Fallopian tube (tissue), 1 donor: Measurements from ENCODE around the genes DUSP16 and PLBD1.

GRCh38 chr12:12509448-12510109 lies 53.1 kb downstream of the DUSP16 start:
- PRO-cap: no peak

DNA sequence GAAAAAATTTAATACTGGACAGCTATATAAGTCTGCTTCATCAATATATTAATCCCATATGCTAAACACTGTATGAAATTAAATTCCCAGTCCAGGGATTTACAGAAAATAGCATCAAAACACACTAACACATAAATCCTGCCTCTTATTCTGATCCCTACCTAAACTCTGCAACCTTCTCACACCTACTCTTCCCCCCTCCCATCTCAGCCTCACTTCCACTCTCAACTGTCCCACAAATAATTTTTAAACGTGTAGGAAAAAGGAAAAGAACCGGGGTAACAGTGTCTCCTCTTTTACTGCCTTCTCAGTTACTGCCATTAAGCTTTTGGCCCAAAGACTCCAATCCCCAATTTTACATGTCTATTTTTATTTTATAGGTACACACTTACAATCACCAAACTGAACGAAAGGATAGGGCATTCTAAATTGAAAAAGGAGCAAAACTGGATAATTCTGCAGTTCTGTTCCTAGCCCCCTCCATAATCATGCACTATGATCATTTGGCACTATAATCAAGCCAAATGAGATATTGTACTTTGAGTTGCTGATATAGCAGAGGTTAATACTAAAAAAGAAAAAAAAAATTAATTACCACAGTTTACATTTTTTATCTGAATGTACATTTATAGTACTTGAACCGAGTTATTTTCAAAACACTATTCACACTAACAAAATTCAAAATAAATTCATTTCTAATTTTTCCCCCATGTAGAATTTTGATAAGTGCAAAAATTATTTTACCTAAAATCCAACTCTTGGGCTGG lies 2.8 kb downstream of the DUSP16 start:
- PRO-cap: no peak

DNA sequence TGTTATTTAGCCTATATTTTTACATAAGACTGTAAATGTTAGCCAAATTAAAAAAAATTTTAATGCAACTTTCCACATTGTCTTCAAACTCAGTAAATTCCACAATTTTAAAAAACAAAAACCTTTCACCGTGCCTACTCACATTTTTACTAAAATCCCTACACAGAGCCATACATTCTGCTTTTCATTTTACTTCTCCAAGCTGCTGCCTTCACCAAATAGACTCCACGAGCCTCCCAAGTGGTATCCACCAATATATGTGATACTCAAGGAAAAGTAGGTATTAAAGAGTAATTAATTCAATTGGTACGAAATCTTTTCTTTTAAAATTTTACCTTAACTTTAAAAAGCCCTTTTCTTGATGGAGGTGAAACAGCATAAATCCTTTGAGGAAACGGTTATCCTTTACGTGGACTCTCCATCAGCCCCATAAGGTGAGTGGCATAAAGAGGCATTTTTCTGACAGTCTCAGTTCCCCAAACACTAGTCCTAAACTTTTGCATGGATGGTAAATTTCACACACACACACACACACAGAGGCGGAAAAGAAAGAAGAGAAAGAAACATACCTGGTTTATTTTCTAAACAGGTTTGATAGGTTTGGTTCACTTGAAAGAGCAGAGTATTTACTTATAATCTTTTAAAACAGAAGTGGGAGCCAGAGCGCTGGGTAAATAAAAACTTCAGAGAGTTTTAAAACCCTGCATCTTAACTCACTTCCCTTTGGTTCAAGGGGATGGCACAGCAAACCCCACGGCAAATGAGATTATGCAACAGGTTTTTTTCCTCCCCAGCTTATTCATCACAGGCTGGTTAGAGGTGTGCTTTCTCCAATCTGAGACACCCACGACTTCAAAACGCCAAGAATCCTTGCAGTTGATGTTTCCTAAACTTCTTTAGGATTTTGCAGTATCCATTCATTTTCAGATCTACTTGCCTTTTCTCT lies 2.0 kb downstream of the DUSP16 start:
- PRO-cap: unidirectional peak, plus-strand start at position 584 of the sequence; unidirectional peak, plus-strand start at position 643 of the sequence; bidirectional peak, plus-strand start at position 798 of the sequence, minus-strand start at position 730 of the sequence

DNA sequence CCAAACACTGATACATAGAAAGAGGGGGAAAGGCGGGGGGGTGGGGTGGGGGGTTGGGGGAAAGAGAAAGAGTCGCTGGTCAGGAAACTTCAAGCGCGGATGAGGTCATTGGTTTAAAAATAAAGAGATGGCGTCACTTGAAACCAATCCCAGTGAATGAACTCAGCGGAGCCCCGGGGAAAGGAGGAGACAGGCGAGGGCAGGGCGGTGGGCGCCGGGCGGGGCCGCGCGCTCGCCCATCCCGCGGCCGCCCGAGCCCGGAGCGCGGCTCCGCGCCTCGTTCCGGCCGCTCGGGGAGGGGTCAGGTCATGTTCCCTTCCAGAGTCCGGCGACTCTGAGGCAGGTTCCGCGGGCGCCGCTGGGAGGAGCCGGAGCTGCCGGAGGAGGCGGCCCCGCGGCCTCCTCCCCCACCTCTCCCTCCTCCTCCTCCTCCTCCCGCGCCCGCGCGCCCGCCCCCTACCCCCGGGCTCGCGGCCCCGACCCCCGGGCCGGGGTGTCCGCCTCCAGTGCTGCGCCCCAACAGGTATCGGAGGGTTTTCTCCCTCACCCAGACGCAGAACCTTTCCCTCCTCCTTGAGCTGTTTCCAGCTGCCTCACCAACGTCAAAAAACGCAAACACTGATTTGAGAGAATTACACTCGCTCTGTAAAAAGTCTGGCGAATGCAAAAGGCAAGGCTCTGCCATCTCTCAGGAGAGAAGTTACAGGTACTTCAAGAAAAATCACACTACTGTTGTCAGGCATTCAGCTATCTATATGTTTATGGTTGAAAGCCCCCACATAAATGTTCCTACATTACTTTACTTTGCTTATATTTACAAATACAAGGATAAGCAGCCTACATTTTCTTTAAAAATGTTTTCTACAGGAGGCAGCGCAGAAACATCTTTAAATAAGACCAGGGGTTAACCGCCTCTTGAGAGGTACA lies at the start of gene DUSP16:
Gene DUSP16 (minus strand): TSS at position 336 of the 927 bp plus-strand sequence.
- PRO-cap: bidirectional peak, plus-strand start at position 185 of the sequence, minus-strand start at position 336 of the sequence; bidirectional peak, plus-strand start at position 648 of the sequence, minus-strand start at position 620 of the sequence

DNA sequence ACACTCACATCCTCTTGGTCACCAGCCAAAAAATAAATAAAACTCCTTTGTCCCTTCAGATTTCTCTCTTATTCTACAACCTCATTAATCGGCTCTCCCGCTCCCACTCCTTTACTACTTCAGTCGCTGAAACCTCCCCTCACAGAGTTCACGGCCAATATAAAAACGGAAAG lies 220 bp downstream of the GPR19 start:
- PRO-cap: no peak

GRCh38 chr12:12803149-12803731 lies 9.9 kb upstream of the DDX47 start:
- PRO-cap: no peak

DNA sequence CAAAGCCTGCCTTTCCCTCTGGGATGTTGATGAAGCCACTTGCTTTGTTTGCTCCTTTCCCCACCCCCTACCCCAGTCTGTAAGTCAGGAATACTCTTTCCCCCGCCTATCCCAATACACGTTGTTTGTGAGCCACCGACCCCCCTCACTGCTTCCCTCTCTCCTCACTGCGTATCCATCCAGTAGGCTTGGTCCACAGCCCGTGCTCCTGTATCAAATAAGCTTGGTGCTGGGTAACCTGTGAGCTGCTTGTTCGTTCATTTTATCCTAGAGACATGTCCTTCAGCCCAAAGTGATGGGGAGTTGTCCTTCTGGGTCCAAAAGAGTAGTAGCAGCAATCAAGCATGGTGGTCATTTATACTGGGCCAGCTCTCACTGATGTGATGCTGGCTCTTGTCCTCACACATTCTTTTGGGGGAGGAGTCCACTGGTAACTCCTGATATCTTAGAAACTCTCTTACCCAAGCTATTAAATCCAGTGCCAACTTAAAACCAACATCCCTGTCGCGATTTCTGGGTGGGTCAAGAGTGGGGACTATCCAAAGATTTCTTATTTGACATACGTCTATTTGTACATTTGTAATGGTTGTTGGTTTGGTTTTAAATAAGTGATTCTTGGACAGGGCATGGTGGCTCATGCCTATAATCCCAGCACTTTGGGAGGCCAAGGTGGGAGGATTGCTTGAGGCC lies 24.6 kb downstream of the DDX47 start:
- PRO-cap: no peak

- PRO-cap: bidirectional peak, plus-strand start at chr12:12890776, minus-strand start at chr12:12890685
These were observed 871 bp upstream of the GPRC5A start for GRCh38 chr12:12890322-12891060.

DNA sequence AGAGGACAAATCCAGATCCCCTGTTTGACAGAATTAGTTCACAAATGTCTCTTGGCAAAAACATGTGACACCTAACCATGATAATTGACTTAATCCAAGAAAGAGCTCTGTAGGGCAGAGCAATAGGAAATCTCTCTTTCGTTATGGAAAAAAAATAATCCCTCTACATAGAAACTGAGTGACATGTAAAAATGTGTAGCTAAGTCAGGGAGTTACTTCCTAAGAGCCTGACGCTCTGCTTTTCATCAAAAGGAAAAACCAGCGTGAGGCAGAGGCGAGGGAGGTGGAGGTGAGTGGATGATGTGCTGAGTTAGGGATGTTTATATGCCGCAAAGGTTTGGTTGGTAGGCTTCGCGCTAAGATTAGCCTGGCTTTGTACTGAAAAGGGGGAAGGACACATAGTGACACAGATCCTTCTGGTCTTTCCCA lies 22.6 kb downstream of the GPRC5A start:
- PRO-cap: no peak

DNA sequence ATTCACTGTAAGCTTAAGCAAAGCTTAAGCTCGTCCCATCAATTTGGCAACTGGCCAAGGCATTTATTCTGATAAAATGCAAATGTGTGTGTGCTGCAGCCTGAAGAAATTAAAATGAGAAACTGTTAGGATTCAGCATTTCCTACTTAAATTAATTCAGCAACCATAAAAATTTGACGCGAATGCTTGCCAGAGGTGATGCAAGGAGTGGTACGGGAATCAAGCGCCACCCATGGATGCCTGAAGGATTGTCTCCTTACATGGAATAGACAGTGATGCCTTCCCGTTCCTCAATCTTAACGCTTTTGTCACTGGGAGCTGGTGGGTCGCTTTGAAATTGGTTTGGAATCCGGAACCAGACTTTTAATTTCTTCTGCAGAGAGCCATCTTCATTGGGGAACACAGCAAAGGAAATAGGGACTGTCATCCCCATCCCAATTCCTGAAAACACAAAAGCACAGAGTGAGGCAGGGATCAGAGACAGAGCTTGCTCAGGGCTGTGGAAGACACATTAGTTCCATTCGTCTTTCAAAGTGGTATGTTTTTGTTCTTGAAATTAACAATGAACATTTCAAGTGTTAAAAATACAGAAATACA lies 13.1 kb downstream of the HEBP1 start:
- PRO-cap: no peak

GRCh38 chr12:13066434-13066926 lies 22.3 kb downstream of the FAM234B start:
- PRO-cap: no peak

DNA sequence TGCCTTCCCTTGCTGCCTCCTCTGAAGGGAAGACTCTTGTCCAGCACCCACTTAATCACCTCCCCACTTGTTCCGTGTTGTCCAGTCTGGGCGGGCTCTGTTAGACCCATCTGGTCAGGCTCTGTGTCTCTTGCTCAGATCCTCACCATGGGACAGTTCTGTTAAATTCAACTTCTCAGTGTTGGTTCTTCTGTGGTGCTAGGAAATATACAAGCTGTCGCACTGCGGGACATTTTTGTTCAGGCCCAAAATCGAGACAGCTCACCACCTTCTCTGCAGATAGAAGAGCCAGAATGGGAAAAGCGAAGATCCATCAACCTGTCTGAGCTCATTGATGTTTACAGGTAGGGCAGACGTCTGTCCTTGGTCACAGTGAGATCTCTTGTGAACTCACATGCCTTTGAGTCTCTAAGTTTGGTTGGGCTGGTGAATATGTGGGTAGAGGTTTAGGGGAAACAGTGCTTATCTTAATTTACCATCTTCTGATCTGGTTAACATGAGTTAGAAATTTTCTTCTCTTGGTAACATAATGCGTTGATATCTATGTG lies 22.8 kb downstream of the FAM234B start:
- PRO-cap: no peak

DNA sequence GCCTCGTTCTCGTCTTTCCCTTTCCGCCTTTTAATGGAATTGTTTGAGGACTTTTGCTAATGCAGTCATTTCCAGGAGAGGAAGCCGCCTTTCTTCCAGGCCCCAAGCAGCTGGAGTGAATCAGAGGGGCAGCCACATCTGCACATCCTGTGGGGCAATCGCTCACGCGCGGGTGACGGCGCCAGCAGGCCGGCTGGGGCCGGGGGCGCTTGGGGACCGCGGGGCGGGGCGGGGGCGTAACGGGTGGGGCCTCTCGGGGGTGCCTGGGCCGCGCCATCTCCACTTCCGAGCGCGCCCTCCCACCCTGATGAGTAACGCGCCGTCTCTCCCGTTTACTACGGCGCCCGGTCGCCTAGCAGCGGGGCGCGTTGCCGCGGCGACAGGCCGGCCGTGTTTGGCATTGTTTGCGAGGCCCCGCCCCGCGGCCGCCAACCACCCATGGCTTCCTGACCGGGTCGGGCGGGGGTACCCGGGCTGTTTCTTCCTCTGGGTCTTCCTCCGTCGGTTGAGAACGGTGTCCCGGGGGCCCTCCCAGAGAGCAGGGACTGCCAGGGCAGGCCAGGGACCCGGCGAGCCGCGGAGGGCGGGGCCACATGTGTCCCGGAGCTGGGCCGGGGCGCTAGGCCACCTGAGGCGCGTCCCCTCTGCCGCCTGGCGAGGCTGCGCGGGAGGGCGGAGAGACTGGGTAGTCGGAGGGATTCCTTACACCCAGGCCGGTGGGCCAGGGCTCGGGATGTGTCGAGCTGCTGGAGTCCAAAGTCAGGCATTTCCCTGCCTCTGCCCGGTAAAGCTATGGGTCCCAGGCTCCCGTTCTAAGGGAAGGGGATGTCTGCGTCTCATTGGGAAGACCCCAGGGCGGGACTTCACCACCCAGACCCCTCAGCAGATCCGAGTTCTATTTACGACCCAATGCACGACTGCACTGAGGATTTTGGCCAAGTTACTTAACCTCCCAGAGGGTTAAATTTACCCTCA lies 2.2 kb downstream of the GSG1 start:
- PRO-cap: unidirectional peak, minus-strand start at position 32 of the sequence; bidirectional peak, plus-strand start at position 444 of the sequence, minus-strand start at position 327 of the sequence

DNA sequence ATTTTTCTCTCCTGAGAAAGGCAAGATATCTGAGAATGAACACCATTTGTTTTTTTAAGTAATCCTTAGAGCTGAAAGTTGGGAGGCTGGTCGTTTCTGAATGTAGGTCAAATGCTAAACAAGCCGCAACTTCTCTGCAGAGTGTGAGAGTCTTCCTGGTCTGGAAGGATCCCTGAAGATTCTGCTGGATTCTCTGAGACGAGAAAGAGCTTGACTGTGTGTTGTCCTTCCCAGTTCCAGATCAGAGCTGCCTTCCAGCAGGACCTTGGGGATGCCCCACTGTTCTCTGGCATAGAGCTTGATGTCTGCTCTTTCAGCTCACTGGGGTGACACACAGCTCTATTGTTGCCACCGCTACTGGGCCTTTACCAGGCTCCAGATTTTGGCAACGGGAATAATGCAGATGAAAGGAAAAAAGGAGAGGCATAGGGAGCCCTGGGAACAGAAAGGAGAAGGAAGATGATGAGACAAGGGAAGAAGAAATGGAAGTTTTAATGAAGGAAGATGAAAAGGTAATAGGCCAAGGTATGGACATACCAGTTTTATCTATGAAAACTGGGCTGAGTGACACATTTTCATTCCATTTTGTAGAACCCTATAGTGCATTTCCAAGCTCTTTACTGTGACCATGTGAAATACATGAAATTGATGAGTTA lies 608 bp downstream of the GSG1 start:
- PRO-cap: no peak

DNA sequence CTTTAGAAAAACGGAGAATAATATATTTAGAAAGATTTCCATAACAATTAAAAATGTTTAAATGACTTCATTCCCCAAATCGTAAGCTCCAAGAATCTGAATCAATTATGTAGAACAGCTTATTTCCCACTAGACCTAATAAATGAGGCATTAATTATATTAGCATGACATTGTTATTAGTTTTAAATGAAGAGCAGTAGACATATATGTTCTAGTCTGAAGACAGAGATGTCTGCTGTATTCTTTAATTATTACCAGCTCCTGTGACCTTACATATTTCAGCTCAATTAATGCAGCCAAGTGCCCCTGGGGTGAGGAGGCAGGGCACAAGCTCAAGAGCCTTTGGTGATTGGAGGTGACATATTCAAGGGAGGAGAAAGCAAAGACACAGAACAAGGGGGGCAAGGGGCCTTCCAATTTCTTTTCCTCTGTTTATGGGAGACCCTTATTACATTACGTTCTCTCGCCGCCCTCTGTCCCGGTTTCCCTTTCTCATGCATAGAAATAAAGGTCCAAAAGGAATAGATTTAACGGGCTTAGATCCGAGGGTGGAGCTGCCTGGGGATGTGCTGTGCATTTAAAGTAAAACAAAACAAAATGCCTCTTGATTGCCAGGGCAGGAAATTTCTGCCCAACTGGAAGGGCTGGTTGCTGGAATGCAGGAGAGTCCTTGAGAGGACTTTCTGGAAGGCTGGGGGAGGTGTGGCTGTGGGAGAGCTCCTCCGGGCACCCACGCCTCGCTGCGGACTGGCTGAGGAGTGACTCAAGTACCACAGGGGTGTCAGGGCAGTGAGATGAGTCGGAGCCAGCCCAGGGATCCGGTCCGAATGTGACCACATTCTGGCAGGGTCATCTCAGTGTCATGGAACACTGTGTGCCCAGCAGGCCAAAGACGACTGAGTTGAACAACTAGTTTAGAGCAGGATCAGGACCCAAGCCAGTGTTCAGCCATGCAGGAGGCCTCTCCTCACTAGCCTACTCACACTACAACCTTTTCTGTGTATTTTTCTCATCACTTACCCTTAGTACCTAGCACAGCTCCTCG lies 32.0 kb upstream of the GSG1 start:
- PRO-cap: bidirectional peak, plus-strand start at position 781 of the sequence, minus-strand start at position 579 of the sequence

GRCh38 chr12:13255693-13256391 lies 59.3 kb downstream of the EMP1 start:
- PRO-cap: no peak

- PRO-cap: no peak
These were observed 109.5 kb upstream of the ATF7IP start for GRCh38 chr12:14255992-14256462.

DNA sequence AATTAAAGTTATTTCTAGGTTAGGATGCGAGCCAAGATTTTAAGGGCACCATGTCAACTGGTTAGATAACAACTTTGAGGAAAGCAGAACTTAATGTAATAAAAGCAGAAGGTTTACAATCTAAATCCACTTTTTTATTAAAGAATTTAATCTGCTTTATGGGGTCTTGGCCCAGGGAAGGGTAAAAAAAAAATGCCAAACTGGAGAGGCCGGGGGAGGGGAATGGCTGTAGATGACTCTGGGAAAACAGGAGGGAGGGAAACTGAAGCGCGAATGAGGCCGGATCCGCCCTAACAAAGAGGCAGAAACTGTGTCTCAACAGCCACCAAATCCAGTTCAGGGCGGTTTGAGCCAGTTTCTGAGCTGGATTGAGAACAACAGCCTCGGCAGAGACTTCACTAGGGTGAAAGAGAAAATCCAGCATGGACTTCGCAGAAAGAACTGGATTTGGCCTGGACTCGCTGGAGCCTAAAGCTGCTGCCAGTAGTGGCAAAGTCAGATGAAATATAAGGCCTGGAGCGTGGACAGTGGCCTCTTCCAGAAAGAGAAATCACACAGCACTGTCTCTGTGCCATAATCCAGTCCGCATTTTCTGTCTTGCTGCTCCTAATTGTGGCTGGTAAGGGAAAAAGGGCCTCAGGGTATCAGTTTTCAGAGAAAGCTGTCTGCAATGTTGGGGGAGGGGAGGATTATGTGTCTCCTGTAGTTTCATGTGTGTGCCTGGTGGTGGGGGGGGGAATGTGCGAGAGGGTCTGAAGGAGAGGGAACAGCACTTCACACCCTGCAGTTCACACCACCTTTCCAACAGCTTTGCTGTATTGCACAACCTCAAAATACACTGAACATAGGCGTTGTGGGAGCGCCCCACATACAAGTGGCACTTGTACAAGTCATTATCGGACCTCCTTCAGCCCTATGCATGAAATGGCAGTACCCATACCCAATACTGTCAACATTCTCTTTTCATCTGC lies 107.8 kb upstream of the ATF7IP start:
- PRO-cap: unidirectional peak, minus-strand start at position 240 of the sequence; bidirectional peak, plus-strand start at position 738 of the sequence, minus-strand start at position 301 of the sequence

- PRO-cap: no peak
These were observed 70.5 kb downstream of the ATF7IP start for GRCh38 chr12:14436034-14436290.

DNA sequence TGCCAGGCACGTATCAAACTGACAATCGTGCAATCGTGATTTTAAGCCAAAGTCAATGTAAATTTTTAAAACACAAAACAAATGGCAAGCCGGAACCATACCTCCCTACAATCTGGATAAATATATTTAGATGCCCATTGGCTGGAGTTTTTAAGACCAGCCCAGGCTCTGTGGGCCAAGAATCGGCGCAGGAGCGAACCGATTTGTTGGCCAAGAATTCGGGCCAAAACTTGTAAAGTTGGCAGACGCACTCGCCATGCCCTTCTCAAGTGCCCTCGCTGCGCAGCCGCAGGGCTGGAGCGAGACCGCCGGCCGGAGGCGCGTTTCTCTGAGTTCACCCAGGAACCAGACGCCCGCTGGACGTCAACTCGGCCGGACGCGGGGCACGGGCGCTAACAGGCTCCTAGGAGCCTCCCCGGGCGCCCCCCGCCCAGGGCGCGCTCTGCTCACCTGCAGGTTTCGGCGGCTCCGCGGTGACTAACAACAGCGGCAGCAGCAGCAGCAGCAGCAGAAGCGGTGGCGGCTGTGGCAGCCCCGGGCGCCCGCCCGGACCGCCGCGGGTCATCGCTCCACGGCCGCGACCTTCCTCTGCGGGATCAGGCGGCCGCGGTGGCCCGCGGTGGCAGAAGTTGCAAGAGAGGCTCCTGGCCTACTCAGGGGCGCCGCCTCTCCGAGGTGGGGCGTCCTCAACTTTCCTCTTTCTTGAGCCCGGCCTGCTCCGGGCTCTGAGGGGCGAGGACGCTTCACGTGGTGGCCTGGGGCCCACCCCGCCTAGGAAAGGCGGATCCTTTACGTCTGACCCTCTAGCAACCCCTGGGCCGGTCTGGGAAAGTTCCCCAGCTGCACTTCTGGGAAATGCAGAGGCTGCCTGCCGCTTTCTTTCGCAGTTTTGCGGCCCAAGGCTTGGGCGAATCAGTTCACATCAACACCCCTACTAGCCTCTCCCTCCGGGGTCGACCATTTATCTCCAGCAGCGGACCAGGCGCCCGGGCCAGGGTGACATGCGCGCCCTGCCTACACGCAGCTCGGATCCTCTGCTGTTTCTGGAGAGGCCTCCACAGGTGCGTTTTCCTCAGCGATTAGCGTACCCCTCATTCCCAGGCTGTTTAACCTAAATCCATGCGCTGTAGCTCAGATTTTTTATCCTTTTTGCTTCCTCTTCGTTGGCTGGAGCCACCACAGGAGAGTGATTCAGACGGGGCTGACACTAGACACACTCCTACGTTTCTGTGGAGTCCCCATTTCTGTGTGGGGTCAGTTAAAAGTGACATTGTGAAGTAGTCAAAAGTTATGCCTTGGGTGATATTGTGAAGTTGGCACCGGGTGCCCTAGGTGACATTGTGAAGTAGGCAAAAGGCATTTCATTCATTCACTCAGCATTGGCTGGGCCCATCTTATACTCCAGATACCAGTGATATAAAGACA lies at the start of gene PLBD1:
Gene PLBD1 (minus strand): TSS at position 752 of the 1,425 bp plus-strand sequence.
- PRO-cap: unidirectional peak, plus-strand start at position 348 of the sequence; bidirectional peak, plus-strand start at position 702 of the sequence, minus-strand start at position 727 of the sequence